Amniotic epithelial cell (primary cell): Measurements from ENCODE around the gene PPP2R5E.

DNA sequence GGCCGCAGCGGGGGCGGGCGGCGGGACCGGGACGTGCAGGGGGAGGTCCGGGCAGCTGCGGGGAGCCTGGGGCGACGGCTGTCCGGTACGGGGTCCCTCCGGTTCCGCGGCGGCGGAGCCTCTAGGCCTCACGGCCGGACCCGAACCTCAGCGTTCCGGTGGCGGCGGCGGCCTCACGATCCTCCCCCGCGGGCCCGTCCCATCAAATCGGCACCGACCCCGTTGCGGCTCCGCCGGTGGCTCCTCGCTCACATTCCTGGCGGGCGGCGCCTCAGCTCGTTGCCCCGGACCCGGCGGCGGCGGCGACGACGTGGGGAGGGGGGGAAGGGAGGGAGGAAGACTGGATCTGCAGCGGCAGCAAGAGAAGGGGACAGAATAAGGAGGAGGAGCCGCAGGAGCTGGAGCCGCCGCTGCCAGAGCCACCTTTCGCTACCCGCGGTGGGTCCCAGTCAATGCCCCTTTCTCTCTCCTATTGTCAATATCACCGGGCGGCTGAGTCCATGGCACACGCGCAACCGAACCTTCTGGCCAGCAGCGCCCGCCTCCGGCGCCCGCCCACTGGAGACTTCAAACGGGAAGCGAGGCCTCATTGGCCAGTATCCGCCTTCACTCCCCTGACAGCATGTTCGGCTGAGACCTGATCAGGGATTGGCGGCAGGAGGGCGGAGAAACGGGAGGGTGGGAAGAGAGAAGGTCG is at the start of gene PPP2R5E:
Gene PPP2R5E, minus strand, starts transcription at position 533 of the 697 bp plus-strand sequence.
- RRBS: 5% methylated on average over 38 of the region's 74 CpGs

- RRBS: no CpG with 5 or more reads among the region's 5 CpGs
These were observed 40.8 kb downstream of the SYNE2 start for GRCh38 chr14:63893505-63894057.

DNA sequence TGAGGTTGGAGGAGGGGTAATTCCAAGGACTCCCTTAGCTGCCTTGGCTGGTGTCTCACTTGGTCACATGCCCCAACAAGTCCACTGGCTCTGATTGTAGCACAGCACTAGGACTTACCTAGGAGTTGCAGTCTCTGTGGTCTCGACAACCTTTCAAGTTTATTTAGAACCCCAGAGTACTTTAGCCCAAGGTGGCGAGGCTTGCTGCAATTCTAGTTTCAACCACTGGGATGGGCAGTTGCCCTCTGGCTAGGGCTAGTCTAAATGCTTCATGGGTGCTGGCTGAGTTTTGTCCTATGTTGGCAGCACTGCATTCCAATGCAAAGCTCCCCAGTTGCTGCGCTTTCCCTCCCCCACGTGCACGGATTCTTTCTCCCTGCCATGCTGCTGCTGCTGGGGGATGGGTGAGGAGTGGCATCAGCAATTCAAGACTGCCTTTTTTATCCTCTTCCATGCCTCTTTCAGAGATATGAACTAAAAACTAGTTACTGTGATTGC is 207.8 kb downstream of the SYNE2 start:
- RRBS: no CpG with 5 or more reads among the region's 5 CpGs

GRCh38 chr14:64097704-64098594 is 196.2 kb downstream of the ESR2 start:
- RRBS: no CpG with 5 or more reads among the region's 9 CpGs

DNA sequence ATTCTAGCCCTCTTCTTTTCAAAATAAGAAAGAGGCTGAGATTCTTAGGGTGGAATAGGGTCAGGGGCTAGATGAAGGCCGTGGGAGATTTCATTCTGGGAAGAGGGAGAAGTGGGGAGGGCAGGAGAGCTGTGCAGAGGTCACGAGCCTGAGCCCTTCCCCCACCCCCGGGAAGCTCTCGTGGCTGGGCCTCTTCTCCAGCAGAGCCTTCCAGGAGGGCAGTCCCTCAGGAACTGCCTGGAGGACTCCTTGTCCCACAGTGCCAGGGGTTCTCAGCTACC is 94.0 kb downstream of the ESR2 start:
- RRBS: no CpG with 5 or more reads among the region's 4 CpGs

GRCh38 chr14:64220325-64221124 is 73.6 kb downstream of the ESR2 start:
- RRBS: no CpG with 5 or more reads among the region's 16 CpGs

DNA sequence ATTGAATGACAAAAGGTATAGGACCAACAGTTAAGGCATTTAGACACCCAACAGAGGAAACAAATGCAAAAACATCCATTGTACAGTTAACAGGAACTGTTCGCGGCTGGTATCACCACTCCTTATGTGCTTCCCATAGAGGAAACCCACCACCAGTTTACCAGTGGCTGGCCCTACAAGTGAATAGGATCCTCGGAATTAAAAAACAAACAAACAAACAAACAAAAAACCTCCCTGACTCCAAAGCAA is 65.7 kb downstream of the ESR2 start:
- RRBS: no CpG with 5 or more reads among the region's 3 CpGs

GRCh38 chr14:64235958-64236779 is 58.0 kb downstream of the ESR2 start:
- RRBS: no CpG with 5 or more reads among the region's 9 CpGs

DNA sequence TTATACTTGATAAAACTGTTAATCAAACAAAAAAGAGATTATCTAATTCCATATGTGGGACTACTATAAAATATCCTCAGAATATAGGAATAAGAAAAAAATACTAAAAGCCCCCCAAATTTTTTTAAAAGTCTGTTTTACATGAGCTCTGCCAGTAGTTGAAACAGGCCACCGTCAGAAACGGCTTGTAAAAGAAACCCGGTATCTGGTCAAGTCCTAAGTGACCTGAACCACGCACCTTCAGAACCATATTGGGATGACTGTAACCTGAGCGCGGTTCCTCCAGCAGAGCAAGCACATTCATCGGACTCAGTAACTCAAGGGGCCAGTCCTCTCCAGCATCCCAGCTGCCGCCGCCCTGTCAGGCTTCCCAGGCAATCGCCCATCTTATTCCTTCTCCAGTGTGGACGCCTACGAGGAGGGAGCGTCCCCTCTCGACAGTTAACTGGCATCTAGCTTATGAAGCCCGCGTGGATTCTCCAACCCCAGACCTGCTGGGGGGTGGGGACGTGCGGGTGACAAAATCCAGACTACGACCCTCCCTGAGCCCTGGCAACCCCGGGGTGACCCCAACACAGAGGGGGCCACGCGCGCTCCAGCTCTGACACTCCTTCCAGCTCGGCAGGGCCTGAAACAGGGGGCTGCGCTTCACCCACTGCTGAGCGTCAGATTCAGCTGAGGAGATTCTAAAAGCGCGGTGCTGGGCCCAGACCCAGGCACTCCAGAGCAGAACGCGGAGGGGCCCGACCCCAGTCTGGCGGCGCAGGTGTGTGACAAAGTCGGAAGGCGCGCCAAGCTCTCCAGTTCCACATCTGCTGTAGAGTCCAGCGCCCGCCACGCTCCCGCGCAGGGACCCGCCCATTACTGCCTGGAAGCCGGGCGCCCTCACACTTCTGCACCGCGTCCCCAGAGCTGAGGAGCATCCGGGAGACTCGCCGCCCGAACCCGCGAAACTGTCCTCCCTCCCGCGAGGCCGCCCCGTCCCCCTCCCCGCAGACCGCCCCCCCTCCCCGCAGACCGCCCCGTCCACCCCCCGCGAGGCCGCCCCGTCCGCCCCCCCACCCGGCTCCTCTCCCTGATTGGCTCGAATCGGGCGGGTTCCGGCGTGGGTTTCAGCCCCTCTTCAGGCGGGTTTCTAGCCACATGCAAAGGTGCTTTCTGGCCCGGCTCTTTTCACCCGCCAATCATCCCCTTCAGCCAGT is 43.9 kb upstream of the ESR2 start:
- RRBS: 3% methylated on average over 10 of the region's 75 CpGs

GRCh38 chr14:64521547-64522657 is 17.3 kb downstream of the ZBTB1 start:
- RRBS: no CpG with 5 or more reads among the region's 8 CpGs

- RRBS: no CpG with 5 or more reads among the region's 4 CpGs
These were observed 15.4 kb upstream of the HSPA2 start for GRCh38 chr14:64524917-64525804.

GRCh38 chr14:64562474-64562969 is 12.8 kb downstream of the PPP1R36 start:
- RRBS: no CpG with 5 or more reads among the region's 3 CpGs

DNA sequence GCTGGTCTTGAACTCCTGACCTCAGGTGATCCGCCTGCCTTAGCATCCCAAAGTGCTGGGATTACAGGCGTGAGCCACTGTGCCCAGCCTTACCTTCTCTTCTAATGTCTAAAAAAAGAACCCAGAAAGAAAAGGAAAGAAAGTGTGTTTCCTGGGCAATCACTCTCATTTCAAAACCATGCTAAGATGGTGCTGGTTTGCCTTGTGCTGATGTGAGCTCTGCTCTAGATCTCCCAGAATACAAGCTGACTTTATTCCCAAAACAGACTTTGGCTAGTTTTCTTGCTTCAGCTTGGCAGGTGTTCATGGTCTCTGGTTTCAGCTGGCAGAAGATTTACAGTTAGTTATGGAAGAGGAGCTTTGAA is 34.3 kb downstream of the PPP1R36 start:
- RRBS: no CpG with 5 or more reads among the region's 2 CpGs

- RRBS: no CpG with 5 or more reads among the region's 4 CpGs
These were observed 55.7 kb upstream of the PLEKHG3 start for GRCh38 chr14:64648524-64648933.

DNA sequence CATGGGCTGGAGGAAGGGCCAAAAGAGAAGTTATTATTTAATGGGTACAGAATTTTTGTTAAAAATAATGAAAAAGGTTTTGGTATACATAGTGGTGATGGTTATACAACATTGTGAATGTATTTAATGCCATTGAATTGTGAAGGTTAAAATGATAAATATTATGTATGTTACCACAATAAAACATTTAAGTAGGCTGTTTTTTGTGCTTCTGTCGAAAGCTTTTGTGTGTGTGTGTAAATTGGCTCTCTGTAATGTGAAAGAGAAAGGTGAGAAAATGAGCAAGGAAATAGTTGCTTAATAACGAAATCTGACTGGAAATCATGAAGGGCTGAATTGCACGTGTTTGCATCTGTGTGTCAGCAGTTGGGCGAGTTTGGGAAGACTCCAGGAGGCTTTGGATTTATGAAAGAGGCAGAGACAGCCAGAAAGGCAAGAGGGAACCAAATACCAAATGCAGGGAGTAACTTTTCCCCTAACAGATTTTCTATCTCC is 47.3 kb upstream of the PLEKHG3 start:
- RRBS: no CpG with 5 or more reads among the region's 4 CpGs

DNA sequence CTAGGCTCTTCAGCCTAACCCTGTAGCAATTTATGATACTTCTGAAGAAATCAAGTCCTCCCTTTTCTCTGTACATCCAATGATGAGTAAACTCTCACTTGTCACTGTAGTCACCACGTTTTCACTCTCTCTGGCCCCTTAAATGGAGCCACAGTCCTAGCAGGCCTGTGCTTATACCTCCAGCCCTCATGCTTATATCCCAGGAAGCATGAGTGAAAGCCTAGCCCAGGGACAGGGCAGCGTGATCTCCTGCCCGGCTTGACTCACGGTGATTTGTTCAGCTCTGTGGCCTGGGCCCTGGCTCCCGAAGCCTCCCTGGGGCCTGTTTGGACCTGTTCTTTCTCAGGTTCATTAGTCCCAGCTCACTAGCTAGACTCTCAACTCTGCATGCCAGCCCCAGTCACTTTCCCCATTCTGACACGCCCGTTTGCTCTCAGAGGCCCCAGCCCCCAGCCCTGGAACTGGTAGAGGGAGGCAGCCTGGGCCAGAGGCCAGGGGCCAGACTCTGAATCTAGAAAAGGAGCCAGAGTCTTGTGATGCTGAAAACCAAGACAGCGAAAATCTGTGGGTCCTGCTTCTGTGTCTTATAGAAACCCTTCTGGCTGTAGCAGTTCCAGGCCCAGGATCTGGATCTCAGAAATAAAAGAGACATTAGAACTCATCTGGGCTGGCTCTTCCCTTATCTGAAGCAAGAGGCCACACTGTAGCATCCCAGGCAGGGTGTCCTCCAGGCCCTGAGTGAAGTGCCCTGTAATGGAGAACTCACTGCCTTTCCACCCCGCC is 23.9 kb upstream of the PLEKHG3 start:
- RRBS: no CpG with 5 or more reads among the region's 9 CpGs

DNA sequence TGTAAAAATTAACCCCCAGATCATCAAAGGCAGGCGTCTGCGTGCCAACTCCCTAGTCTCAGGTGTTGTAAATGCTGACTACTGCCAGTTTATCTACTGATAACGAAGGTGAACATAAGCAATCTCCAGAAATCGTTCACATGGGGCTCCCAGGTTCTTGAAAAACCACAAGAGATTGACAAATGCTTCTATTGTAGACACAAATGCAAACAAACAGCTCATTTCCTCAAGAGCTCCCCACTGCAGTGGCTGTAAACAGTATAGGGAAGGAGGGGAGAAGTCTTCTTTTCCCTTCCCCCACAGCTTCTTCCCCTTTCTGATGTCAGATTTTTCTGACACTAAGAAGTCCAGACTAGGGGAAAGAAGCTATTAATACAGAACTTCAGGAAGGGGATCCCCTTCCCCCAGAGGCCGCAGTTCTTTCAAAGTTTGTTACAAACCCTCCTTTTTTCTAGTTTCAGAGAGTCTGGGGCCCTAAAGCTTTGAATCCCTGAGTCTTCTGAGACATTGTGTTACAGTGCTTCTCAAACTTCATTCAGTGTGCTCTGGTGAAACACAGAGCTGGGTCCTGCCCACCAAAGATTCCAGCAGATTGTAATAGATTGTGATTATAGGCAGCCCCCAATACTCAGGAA is 5.2 kb upstream of the PLEKHG3 start:
- RRBS: no CpG with 5 or more reads among the region's 5 CpGs

- RRBS: no CpG with 5 or more reads among the region's 5 CpGs
These were observed 18.7 kb downstream of the PLEKHG3 start for GRCh38 chr14:64722869-64723400.

- RRBS: no CpG with 5 or more reads among the region's 11 CpGs
These were observed 67.4 kb downstream of the SPTB start for GRCh38 chr14:64812221-64812714.

DNA sequence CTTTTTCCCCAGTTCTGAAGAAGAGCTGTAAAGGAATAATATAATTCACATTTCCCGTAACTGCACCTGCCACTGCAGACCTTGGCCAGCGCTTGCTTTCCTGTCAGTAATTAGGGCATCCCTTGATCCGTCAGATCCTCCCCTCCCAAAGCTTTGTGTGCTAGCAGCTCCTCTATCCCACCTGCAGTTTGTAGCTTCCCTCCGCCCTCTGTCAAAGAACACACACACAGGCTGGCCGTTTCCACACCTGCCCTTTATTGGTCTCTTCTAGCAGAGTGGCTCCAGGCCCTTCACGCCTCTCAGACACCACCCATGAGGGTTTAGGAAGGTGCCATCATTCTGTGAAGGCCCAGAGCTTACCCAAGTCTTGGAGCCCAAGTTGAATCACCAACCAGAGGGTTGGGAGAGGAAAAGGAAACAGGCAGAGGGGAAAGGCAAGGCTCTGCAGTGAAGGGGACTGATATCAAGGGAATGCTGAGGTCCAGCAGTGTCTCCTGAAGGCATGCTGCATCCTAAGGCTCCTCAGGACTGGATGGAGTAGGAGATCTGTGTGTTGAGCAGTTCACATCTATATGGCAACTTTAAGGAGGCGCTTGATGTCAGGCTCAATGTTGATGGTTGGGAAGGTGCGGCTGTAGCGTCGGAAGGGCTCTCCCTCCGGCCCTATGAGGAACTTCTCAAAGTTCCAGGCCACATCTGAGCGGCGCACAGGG is 3.5 kb downstream of the GPX2 start:
- RRBS: no CpG with 5 or more reads among the region's 13 CpGs